AG08470 (cell line): ENCODE measurements around a stretch of chr18.

- RRBS: no CpG with 5 or more reads among the region's 7 CpGs
Measured at GRCh38 chr18:7369007-7369392, 138.1 kb downstream of the LRRC30 start.

- RRBS: 2% methylated on average over 23 of the region's 34 CpGs
Measured at GRCh38 chr18:7567646-7567943, 479 bp downstream of the PTPRM start.

GRCh38 chr18:7575707-7576062 lies 8.6 kb downstream of the PTPRM start:
- RRBS: no CpG with 5 or more reads among the region's 2 CpGs

GRCh38 chr18:7577562-7578349 lies 10.6 kb downstream of the PTPRM start:
- RRBS: no CpG with 5 or more reads among the region's 4 CpGs

DNA sequence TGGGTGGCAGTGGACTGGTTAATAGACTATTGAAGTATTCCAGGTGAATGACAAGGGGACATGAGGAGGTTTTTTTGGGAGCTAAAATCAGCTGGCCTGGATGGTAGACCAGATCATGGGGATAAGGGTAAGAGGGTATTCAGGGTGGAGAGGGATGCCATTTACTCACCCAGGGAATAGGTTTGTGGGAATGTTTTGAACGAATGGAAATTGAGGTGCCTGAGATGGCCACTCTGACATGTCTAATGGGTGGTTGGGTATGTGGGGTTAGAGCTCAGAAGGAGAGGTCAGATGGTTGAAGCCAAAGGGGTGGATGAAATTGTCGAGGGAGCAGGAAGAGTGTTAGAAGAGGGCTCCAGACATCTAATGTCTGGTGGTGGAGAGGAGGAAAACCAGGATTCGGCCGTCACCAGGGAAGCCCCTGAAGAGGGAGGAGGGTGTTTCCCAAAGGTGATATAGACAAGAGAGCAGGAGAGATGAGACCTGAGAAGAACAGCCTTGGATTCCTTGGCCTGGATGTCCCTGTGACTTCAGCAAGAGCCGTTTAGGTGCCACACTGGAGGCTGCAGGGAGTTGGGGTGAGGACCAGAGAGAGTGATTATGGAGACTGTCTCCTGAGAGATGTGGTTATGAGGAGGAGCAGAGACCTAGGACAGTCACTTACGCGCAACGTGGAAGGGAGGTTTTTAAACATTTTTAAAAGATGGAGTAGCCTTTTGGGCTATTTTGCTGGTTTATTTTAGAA lies 62.9 kb downstream of the PTPRM start:
- RRBS: no CpG with 5 or more reads among the region's 8 CpGs

DNA sequence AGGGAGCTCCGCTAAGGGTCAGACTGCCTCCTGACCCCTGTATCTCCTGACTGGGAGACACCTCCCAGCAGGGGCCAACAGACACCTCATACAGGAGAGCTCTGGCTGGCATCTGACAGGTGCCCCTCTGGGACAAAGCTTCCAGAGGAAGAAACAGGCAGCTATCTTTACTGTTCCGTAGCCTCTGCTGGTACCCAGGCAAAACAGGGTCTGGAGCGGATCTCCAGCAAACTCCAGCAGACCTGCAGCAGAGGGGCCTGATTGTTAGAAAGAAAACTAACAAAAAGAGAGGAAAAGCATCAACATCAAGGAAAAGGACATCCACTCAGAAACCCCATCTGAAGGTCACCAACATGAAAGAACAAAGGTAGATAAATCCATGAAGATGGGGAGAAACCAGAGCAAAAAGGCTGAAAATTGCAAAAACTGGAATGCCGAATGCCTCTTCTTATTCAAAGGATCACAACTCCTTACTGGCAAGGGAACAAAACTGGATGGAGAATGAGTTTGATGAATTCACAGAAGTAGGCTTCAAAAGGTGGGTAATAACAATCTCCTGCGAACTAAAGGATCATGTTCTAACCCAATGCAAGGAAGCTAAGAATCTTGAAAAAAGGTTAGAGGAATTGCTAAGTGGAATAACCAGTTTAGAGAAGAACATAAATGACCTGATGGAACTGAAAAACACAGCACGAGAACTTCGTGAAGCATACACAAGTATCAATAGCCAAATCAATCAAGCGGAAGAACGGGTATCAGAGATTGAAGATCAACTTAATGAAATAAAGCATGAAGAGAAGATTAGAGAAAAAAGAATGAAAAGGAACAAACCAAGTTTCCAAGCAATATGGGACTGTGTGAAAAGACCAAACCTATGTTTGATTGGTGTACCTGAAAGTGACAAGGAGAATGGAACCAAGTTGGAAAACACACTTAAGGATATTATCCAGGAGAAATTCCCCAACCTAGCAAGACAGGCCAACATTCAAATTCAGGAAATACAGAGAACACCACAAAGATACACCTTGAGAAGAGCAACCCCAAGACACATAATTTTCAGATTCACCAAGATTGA lies 145.2 kb downstream of the PTPRM start:
- RRBS: no CpG with 5 or more reads among the region's 9 CpGs

- RRBS: no CpG with 5 or more reads among the region's 7 CpGs
Measured at GRCh38 chr18:7946449-7947294, 379.6 kb downstream of the PTPRM start.

- RRBS: no CpG with 5 or more reads among the region's 9 CpGs
Measured at GRCh38 chr18:7955007-7955552, 388.0 kb downstream of the PTPRM start.

DNA sequence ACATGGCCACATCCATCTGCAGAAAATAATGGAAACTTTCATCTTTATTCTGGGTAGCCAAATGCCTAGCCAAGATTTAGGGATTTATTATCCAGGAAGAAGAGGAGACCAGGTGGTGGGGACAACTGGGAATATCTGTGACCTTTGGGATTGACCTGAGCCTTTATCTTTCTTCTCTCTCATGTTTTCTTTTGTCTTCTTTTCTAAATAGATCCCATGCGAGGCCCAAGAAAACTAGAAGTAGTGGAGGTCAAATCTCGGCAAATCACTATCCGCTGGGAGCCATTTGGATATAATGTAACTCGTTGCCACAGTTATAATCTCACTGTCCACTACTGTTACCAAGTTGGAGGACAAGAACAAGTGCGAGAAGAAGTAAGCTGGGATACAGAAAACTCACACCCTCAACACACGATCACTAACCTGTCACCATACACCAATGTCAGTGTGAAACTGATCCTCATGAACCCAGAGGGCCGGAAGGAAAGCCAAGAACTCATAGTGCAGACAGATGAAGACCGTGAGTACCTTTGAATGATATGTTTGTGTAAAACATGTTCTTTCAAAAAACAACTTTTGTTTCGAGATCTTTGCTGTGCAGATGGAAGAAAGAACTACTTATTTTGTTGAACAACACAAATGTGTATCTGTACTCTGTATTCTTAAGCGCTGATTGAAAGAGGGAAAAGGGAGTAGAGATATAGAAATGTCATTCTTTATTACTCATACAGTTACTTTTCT lies 502.5 kb downstream of the PTPRM start:
- RRBS: no CpG with 5 or more reads among the region's 10 CpGs

DNA sequence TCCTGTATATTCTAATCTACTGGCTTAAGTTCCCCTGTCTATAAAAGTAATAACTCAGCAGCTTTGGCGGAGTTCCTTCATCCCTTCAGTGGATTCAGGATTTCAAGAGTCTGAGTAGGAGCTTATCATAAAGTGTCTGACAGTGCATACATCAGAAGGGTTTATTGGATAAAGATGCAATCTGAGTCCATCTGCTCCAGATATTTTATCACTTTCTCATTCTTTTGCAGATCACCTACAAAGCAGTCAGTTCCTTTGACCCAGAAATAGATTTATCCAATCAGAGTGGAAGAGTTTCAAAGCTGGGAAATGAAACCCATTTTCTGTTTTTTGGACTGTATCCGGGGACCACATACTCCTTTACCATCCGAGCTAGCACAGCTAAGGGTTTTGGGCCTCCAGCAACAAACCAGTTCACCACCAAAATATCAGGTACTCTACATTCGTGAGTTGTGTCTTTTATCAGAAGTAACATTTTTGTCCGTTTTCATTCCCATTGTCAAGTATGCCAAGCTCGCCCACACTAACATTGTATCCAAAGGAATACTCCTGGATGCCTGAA lies 518.4 kb downstream of the PTPRM start:
- RRBS: no CpG with 5 or more reads among the region's 6 CpGs

GRCh38 chr18:8172803-8173556 lies 436.3 kb upstream of the RAB12 start:
- RRBS: no CpG with 5 or more reads among the region's 4 CpGs

DNA sequence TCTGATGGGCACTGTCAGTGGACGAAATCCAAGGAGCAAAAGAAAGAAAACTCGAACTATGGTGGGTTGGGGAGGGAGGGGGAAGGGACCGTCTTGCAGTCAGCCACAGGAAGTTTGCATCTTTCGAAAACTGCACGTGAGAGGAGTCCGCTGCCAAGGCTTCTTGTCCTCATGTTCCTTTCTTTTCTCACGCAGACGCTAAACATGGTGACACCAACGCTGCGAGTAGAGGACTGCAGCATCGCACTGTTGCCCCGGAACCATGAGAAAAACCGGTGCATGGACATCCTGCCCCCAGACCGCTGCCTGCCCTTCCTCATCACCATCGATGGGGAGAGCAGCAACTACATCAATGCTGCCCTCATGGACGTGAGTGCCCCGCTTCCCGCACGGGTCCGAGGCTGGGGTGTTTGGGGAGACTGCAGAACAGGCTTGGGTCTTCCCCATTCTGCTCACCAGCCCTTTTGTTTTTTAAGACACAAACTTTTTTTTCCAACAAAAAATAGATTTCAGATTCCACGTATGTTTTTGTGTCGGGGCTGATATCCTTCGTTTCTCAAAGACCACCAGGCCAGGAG lies 230.2 kb upstream of the RAB12 start:
- RRBS: no CpG with 5 or more reads among the region's 23 CpGs

DNA sequence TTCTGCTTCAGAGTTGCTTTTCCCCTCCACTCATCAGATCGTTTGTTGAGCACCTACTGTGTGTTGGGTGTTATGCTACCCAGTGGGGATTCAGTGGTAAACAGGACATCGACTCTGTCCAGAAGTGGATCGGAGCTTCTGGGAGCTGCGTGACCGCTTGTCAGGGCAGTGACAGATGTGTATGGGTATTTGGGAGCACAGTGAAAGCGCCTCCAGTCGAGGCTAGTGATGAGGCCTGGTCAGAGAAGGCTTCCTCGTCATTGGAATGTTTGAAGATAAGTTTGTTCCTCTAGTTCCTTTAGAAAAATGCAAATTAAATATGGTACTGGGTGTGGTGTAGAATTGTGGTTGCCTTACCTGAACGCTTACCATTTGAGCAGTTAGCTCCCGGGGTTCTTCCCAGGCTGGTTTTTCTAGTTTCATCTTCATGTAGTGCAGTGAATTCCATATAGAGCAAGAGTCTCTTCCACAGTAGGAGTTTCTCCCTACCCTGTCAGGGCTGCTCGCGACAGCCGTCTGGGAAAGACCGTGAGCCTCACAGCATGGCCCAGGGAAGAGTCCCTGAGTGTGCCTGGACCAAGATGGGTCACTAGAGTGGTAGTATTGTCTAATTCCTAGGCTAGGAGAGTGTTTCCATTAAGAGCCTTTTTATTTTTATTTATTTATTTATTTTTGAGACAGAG lies 2.9 kb downstream of the RAB12 start:
- RRBS: no CpG with 5 or more reads among the region's 14 CpGs

- RRBS: no CpG with 5 or more reads among the region's 9 CpGs
Measured at GRCh38 chr18:8746727-8747054, 41.3 kb downstream of the MTCL1 start.

GRCh38 chr18:8974254-8974836 lies 128.2 kb upstream of the NDUFV2 start:
- RRBS: no CpG with 5 or more reads among the region's 6 CpGs

- RRBS: no CpG with 5 or more reads among the region's 7 CpGs
Measured at GRCh38 chr18:8978297-8978758, 124.2 kb upstream of the NDUFV2 start.

DNA sequence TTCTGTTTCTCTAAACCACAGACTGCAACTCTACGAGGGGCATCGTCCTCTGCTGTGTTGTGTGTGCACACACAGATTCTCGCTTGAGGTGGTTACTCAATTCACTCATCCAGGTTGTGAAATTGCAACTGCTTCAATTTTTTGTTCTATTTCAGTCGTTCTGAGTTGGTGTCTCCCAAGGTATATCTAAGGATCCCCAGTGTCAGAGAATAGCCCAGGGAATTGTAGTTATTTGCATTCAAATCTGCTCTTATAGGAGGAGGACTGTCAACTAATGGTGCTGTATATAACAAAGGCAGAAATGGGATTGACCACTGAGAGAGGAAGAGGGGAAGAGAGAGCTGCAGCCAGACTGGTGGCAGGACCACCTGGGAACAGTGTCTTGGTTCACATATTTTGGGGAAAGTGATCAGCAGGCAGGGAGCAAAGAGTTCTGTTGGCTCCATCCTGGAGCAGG lies 113.3 kb upstream of the NDUFV2 start:
- RRBS: no CpG with 5 or more reads among the region's 4 CpGs

DNA sequence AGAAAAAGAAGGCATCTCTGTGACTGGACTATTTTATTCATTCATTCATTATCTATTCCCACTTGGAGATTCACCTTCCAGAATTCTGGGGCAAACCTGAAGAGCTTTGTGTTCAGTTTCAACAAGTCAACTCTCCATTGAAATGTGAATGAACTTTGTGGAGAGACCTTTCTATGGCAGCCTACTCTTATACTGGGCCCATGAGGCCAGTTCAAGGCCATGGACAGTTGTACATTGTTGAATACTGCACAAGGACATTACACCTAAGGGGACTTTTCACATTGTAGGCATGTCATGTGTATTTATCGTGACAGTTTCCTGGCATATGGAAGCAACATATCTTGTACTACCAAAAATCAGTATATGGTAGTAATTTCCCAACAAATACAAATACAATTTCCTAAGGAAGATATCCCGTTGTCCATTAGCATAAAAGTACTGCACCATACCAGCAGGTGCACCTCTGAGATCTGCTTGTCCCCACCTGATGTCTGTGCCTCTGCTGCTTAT lies 88.3 kb upstream of the NDUFV2 start:
- RRBS: no CpG with 5 or more reads among the region's 2 CpGs

- RRBS: no CpG with 5 or more reads among the region's 18 CpGs
Measured at GRCh38 chr18:9069344-9070217, 32.9 kb upstream of the NDUFV2 start.

DNA sequence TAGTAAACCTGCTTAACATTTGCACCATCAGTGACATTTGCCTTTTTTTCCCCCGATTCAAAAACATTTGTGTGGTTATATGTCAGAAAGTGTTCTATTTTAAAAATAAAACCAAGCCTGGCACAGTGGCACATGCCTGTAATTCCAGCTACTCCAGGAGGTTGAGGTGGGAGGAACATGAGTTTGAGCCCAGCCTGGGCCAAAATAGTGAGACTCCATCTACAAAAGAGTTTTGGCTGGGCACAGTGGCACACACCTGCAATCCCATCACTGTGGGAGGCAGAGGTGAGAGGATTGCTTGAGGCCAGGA lies 9.5 kb downstream of the ANKRD12 start:
- RRBS: no CpG with 5 or more reads among the region's 1 CpG